ENCODE data around the genes CA5B, ZRSR2, GRPR, CTPS2, SYAP1 and TXLNG.

DNA sequence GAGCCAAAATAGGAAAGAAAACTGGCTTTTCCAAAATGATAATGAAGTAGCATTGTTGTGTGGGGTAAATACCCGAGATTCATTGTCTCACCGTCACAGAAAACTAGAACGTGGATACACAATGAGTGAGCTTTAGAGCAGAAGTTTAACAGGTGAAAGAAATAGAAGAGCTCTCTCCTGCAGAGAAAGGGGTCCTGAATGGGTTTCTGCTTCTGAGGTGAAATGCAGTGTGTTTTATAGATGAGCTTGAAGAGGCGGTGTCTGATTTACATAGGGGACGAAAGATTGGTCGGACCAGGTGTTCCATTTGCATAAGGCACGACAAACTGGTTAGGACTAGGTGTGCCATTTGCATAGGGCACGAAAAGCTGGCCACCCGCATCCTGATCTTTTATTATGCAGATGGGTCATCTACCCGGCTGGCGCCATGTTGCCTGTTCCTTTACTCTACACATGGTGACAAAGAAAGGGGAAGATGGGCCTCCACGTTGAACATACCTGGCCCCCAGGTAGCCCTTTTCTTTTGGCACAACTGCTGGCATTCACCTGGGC lies 118.1 kb downstream of the ATXN3L start:
- PRO-cap, 5 experiments = no peak in any of the 5 experiments
- RAMPAGE, long total RNA, 2 experiments = no peak in any of the 2 experiments
- RRBS = no CpG with 5 or more reads among the region's 12 CpGs

GRCh38 chrX:13203377-13203697 lies 116.5 kb downstream of the ATXN3L start:
- PRO-cap, 5 experiments = no peak in any of the 5 experiments
- RAMPAGE, long total RNA, 2 experiments = no peak in any of the 2 experiments
- RRBS = 67% methylated on average over 3 of the region's 4 CpGs

GRCh38 chrX:13223988-13224266 lies 95.9 kb downstream of the ATXN3L start:
- PRO-cap, 5 experiments = no peak in any of the 5 experiments
- RAMPAGE, long total RNA, 2 experiments = no peak in any of the 2 experiments
- RRBS = no CpG with 5 or more reads among the region's 1 CpG

GRCh38 chrX:13689645-13690288 lies 839 bp downstream of the RAB9A start:
- PRO-cap, 5 experiments = peak in 1 of 5 experiments; most common minus-strand start chrX:13690159 (in 1)
- RAMPAGE, long total RNA, 2 experiments = no peak in any of the 2 experiments
- RRBS = no CpG with 5 or more reads among the region's 20 CpGs

DNA sequence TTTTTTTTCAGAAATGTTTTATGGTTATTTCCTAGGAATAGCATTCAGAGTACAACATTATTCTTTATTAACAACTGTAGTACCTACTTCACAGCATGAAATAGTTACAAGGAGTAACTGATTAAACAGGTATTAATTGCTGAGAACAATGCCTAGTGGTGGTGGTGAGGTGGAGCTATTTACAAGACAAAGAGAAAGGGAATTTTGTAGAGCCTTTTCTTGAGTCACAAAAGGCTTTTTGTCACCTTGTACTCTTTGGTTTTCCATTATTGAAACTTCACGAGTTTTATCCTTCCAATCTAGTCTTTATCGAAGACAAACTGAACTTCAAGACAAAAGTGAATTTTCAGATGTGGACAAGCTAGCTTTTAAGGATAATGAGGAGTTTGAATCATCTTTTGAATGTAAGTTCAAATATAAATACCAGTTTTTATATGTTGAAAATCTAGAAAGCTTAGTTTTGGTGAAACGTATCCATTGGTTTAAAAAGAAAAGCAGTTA lies 27.5 kb downstream of the OFD1 start:
- PRO-cap, 5 experiments = no peak in any of the 5 experiments
- RAMPAGE, long total RNA, 2 experiments = no peak in any of the 2 experiments
- RRBS = no CpG with 5 or more reads among the region's 3 CpGs

DNA sequence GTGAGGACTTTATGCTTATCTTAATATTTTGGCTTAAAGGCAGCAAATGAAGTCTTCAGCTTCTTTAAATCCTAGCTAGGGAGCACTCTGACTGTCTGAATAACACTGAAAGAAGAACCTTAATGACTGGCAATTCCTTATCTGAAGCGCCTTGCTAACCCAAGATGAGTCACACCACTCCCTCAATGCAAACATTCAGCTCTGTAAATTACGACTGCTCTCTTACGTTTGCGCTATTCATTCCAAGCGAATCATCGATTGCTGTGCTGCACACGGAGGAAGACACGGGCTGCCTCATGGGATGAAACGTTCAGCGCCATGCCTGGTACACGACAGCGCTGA lies 35.2 kb upstream of the GEMIN8 start:
- PRO-cap, 5 experiments = no peak in any of the 5 experiments
- RAMPAGE, long total RNA, 2 experiments = no peak in any of the 2 experiments
- RRBS = no CpG with 5 or more reads among the region's 12 CpGs

GRCh38 chrX:14109761-14110182 lies 80.1 kb upstream of the GEMIN8 start:
- PRO-cap, 5 experiments = no peak in any of the 5 experiments
- RAMPAGE, long total RNA, 2 experiments = no peak in any of the 2 experiments
- RRBS = no CpG with 5 or more reads among the region's 15 CpGs

DNA sequence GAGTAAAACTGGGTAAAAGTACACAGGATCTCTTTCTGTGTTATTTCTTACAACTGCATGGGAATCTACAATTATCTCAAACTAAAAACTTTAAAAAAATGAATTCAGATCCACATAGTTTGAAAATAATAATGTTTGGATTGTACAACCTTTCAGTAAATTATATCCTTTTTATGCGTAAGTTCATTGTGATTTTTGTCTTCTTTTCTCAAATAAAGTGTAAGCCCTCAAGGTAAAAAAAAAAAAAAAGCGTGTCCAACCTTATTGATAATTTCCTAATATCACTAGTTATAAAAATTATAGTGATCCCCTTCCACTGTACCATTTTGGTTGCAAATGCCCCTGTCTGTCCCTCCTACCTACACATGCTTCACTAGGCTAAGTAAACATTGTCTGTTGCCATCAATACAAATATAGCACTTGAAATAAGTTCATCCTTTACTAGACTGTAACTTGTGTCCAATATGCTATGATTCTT lies 75.0 kb upstream of the GLRA2 start:
- PRO-cap, 5 experiments = peak in 3 of 5 experiments; most common plus-strand start position 240 of the sequence (in 2)
- RAMPAGE, long total RNA, 2 experiments = no peak in any of the 2 experiments
- RRBS = no CpG with 5 or more reads among the region's 2 CpGs

DNA sequence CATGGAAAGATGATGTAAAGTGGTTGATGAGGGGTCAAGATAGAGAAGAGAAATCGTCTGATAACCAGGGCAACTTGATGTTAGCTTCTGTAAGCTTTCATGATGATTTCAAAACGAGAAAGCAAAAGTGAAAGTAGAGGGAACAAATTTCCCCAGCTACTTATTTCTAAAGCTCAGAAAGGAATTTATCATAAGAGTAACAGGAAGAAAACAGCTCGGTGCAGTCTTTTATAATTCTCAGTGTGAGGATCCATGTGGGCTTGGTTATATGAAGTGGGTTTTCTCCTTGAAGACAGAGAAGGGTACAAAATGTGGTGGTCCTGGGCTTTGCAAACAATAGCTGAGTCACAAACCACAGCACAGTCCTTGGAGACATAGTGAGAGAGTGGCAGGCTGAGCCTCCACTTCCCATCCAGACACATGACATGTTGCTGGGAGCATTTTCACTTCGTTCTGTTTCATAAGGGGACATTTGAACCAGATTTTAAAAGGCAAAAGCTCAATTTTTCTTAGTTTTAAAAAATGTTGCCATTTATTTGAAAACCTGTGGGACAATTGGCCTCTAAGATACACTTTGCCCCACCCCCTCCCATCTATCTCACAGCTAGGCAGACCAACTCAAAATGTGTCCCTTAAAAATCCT lies 32.0 kb upstream of the GLRA2 start:
- PRO-cap, 5 experiments = no peak in any of the 5 experiments
- RAMPAGE, long total RNA, 2 experiments = no peak in any of the 2 experiments
- RRBS = no CpG with 5 or more reads among the region's 4 CpGs

- PRO-cap, 5 experiments = no peak in any of the 5 experiments
- RAMPAGE, long total RNA, 2 experiments = no peak in any of the 2 experiments
- RRBS = no CpG with 5 or more reads among the region's 3 CpGs
Measured at GRCh38 chrX:14926503-14926993, 53.3 kb downstream of the MOSPD2 start.

- PRO-cap, 5 experiments = no peak in any of the 5 experiments
- RAMPAGE, long total RNA, 2 experiments = no peak in any of the 2 experiments
- RRBS = no CpG with 5 or more reads among the region's 6 CpGs
Measured at GRCh38 chrX:15474934-15475514, 18.1 kb downstream of the PIR start.

DNA sequence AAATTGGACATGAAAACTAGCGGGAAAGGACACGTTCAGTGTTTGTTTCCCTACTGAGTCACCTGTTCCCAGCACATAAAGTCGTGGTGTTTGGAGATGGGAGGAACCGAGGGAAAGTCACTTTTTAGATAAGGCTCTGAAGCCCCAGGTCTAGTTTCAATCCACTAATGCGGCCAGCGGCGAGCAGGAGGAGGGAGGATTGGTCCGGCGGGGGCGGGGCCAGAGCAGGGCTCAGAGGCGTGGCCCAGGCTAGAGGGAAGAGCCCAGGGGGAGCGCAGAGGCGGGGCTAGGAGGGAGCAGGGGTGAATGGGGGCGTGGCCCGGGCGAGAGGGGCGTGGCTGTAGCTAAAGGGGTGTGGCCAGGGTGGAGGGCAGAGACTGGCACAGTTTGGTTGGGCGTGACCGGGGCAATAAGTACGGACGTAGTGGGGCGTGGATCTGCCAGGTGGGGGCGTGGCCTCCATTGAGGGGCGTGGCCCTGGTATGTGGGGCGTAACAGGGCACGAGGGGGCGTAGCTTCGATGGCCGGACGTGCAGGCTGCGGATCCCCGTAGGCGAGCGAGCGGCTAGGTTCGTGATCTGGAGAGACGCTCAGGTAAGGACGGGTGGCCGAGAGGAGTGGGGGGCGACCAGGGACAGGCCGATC lies at the start of gene CA5B:
CA5B (plus strand) TSS at position 512 of the 645 bp plus-strand sequence.
- PRO-cap, 5 experiments = peak in 5 of 5 experiments; most common plus-strand start position 520 of the sequence (in 4); most common minus-strand start position 169 of the sequence (in 3)
- RAMPAGE, long total RNA, 2 experiments = no peak in any of the 2 experiments
- RRBS = 7% methylated on average over 12 of the region's 41 CpGs

DNA sequence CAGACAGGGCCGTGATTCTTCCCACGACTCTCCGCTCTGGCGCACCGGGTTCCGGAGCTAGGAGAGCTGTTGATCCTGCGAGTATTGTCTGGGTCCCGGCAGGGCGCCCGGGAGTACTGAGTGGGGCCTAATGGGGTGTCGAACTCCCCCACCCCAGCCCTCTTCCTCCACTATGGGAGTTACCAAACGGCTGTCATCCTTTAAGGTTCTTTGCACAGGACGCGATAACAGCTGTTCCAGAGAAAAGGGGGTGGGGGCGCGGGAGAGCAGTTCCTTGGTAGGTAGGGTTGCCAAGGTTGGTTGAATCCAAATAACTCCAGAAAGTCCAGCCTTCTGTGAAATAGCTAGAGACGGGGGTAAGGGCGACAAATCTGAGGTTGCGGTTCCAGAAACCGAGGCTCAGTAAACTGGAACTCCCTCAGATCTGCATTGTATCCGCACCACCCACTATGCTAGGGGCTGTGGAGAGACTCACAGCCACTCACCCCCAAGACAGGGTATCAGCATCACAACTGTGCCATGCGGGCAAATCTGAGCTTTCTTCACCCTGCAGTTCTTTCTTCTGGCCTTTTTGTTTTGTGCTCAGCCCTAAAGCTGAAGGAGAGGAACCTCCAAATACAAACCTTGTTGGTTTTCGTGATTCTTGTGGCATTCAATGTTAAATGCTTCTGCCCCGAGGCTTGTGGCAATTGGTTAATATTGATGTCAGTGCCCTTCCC lies 493 bp downstream of the CA5B start:
- PRO-cap, 5 experiments = no peak in any of the 5 experiments
- RAMPAGE, long total RNA, 2 experiments = no peak in any of the 2 experiments
- RRBS = 0% methylated on average over 1 of the region's 24 CpGs

GRCh38 chrX:15790303-15791412 lies at the start of gene ZRSR2:
TSS of gene ZRSR2 (plus strand) at chrX:15790484.
- PRO-cap, 5 experiments = peak in 5 of 5 experiments; most common plus-strand start chrX:15790471 (in 5); most common minus-strand start chrX:15790399 (in 2)
- RAMPAGE, long total RNA, 2 experiments = start-site peak on the plus strand in 2 of 2 experiments, at chrX:15790470-15790563 at its widest, 130 to 942 reads per replicate
- RRBS = 3% methylated on average over 6 of the region's 56 CpGs

DNA sequence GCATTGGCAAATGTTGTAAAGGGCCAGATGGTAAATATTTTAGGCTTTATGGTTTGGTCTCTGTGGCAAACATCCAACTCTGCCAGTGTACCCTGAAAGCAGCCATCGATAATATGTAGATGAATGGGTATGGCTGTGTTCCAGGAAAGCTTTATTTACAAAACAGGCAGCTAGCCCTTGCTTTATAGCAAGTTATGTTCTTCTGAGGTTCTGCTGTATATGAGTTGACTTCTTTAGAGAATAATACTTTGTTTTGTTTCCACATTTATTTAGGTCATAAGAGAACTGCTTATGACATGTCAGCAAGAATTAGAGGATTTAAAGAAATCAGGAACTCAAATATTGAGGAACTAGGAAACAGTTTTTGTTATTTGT lies 14.1 kb downstream of the ZRSR2 start:
- PRO-cap, 5 experiments = no peak in any of the 5 experiments
- RAMPAGE, long total RNA, 2 experiments = no peak in any of the 2 experiments
- RRBS = no CpG with 5 or more reads among the region's 1 CpG

GRCh38 chrX:16123170-16123791 lies at the start of gene GRPR:
TSS of gene GRPR (plus strand) at chrX:16123565.
- PRO-cap, 5 experiments = no peak in any of the 5 experiments
- RAMPAGE, long total RNA, 2 experiments = no peak in any of the 2 experiments
- RRBS = no CpG with 5 or more reads among the region's 6 CpGs

- PRO-cap, 5 experiments = peak in 5 of 5 experiments; most common plus-strand start chrX:16712733 (in 4); most common minus-strand start chrX:16712724 (in 3)
- RAMPAGE, long total RNA, 2 experiments = no peak in any of the 2 experiments
- RRBS = 4% methylated on average over 32 of the region's 49 CpGs
Measured at GRCh38 chrX:16712283-16713098, at the start of gene CTPS2. TSS of gene CTPS2 (minus strand) at chrX:16712669.

GRCh38 chrX:16719048-16720435 lies at the start of gene SYAP1:
TSS of gene SYAP1 (plus strand) at chrX:16719612.
- PRO-cap, 5 experiments = peak in 5 of 5 experiments; most common plus-strand start chrX:16719639 (in 5); most common minus-strand start chrX:16719374 (in 2)
- RAMPAGE, long total RNA, 2 experiments = start-site peak on the plus strand in 2 of 2 experiments, at chrX:16719609-16719674 at its widest, 912 to 2,085 reads per replicate
- RRBS = under 1% methylated on average over 13 of the region's 66 CpGs

DNA sequence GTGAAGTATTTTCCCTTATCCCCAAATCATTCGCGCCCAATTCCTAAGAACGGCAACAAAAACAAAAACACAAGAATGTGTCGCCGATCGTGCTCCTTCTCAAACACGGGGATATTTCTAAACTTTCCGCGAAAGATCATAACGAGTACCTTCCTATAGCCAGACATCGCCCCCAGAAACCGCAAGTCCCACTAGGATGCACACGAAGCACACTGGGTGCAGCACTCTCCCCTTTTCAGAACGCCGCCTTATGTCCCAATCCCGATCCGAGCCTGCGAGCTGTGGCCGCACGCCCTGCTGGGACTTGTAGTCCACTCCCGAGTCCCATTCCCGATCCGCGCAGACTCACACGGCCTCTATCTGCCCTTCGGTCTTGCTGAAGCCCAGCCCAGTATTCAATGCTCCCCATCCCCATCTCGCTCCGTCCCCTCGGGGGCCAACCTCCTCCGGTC lies 319 bp upstream of the TXLNG start:
- PRO-cap, 5 experiments = peak in 5 of 5 experiments; most common minus-strand start position 252 of the sequence (in 3)
- RAMPAGE, long total RNA, 2 experiments = no peak in any of the 2 experiments
- RRBS = no CpG with 5 or more reads among the region's 30 CpGs

- PRO-cap, 5 experiments = peak in 5 of 5 experiments; most common plus-strand start chrX:16786466 (in 3)
- RAMPAGE, long total RNA, 2 experiments = start-site peak on the plus strand in 1 of 2 experiments, at chrX:16786464-16786490 at its widest, 236 reads per replicate
- RRBS = 1% methylated on average over 58 of the region's 100 CpGs
Measured at GRCh38 chrX:16786373-16787239, at the start of gene TXLNG. TSS of gene TXLNG (plus strand) at chrX:16786466.